ENCODE data around the gene SLIT2.

DNA sequence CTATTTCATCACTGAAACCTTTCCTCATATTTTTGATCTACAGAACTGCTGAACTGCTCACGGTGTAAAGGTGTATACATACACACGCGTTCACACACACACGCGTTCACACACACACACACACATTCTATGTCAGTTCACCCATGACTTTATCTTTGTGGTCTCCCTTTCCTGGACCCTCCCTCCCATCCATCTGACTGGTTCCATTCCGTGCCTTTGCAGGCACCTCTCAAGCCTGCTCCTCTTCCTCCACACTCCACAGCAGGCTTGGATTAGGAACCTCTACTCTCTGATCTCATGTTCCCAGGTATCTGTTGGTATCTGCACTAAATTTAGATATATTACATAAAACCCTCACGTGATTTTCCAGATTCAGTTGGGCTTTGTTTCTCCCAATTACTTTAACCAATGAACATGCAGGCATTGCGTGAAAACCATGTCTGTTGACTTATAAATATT lies 305.2 kb downstream of the QDPR start:
- RRBS, result no CpG with 5 or more reads among the region's 8 CpGs

DNA sequence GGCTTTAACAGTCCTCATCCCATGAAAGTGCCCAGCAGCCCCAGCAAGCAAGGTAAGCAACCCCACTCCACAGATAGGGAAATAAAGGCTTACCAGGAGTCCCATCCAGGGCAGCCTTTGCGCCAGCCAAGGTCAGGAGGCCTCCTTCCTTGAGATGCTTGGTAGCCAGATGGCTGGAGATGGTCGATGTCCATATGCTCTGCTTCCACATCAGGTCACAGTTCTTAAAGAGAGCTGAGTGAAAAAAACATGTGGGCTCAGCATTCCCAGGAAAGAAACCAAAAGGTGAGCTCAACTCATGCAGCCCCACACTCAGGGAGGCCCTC lies 10.3 kb downstream of the QDPR start:
- RRBS, result no CpG with 5 or more reads among the region's 2 CpGs

GRCh38 chr4:17583964-17584573 lies 7.1 kb downstream of the LAP3 start:
- RRBS, result no CpG with 5 or more reads among the region's 9 CpGs

GRCh38 chr4:17635566-17636026 lies 21.2 kb downstream of the MED28 start:
- RRBS, result no CpG with 5 or more reads among the region's 1 CpG

DNA sequence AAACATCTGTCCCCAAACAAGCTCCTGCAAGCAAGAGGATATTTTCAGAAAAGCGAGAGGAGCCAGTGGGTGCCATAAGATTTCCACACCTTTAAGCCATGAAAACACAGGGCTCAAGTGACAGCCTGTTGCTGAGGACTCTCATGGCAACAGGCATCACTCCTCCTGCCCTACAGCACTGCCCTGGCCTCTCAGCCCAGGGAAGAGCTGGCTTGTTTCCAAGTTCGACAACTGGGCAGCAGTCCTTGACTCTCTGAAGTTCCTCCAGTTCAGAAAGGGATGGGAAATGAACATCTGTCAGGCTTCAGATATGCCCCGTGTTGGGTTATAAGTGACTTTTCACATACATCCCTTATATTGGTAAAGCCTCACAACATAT lies 9.9 kb downstream of the FAM184B start:
- RRBS, result no CpG with 5 or more reads among the region's 3 CpGs

DNA sequence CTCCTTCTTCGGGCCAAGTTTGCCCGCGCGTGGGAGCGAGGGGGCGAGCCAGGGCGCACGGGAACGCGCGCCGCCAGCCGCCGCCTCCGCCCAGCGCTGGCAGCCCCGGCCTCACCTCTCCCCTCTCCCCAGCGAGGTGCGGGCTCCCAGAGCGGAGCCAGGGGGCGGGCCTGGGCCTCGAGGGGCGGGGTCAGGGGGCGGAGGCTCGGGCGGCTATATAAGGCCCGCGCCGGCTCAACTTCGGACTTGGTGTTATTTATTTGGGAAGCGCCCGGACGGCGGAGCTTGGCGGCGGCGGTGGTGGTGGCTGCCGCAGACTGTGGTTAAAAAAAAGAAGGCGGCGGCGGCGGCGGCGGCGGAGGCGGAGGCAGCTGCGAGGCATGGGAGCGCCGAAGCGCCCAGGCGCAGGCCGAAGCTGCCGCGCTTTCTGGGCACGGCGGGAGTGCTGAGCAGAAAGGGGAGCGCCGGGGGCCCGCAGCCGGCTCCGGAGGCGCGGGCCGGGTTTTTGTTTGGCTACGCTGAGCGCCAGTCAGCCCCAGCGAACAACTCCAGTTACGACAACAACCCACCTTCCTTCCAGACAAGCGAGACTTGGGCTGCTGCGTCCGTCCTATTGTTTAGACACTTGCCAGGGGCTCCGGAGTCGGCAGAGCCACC lies at the start of gene SLIT2:
SLIT2 (plus strand) TSS at position 245 of the 657 bp plus-strand sequence.
- RRBS, result 0% methylated on average over 2 of the region's 73 CpGs

- RRBS, result no CpG with 5 or more reads among the region's 9 CpGs
Observed at GRCh38 chr4:20431356-20431971, 179.8 kb downstream of the SLIT2 start.

DNA sequence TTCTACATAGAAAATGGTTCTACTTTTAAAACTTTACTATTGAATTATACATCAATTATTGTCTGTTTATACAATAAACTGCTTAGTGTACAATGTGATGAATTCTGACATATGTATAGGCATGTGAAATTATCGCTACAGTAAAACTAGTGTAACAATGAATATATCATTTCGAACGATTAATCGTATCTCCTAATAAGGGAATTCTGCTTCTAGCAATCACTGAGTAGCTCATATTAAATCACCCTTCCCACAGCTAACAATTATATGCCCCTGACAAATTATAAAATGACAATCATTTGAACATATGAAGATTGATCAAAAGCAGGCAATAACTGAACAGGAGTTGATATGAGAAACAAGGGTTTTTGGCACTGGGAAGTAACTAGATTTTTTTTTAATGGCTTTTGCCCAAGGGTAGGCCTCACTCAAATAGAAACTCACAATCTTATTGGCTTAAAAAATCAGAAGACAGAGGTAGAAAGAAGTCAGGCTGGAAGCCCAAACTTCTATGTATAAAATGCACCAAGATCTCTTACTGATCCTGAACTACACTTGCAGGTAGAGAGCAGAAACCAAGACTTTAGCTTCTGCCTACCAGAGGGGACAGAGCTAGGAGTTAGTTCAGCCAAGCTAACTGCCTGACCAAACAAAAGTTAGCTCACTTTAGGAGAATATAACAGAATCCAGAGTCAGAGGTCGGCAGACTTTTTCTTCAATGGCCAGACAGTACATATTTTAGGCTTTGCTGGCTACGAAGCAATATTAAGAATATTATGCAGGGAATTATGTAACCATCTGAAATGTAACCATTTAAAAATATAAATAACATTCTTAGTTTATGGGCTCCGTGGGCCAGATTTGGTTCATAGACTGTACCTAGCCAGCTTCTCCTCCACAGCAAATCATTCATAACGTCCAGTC lies 74.9 kb downstream of the ADGRA3 start:
- RRBS, result no CpG with 5 or more reads among the region's 8 CpGs

DNA sequence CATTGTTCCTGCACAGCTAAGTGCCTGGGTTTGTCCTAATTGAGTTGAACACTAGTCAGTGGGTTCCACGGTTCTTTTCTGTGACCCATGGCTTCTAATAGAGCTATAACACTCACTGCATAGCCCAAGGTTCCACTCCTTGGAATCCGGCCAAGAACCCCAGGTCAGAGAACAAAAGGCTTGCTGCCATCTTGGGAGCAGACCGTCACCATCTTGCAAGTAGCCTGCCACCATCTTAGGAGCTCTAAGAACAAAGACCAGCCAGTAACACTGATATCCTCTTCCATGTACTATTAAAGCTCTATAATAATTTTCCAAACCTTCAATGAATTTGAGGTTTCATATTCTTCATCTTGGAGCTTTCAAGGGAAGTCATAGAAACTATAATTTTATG lies 642.6 kb upstream of the ADGRA3 start:
- RRBS, result no CpG with 5 or more reads among the region's 3 CpGs

DNA sequence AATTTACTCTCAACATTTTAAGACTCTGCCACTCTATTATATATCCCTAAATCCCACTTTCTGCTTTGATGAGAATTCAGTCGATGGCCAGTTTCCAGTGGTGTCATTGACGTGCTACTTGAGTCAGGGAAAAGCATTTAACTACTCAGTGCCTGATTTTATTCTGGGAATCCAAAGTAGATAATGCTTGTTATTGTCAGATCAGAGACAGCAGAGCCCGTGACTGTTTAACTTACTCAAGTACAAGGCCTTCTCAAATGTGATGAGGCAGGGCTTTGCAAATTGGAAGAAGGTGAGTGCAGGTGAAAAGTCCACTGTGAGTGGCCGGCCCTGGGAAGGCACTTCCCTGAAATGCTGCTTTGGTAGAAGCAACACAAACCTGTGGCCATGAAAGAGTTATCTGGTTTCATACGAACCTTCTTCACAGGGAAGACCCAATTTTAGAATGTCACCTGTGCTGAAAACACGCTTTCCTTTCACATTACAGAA lies 8.3 kb downstream of the PPARGC1A start:
- RRBS, result no CpG with 5 or more reads among the region's 6 CpGs

GRCh38 chr4:24111351-24111757 lies 221.5 kb upstream of the PPARGC1A start:
- RRBS, result no CpG with 5 or more reads among the region's 2 CpGs

DNA sequence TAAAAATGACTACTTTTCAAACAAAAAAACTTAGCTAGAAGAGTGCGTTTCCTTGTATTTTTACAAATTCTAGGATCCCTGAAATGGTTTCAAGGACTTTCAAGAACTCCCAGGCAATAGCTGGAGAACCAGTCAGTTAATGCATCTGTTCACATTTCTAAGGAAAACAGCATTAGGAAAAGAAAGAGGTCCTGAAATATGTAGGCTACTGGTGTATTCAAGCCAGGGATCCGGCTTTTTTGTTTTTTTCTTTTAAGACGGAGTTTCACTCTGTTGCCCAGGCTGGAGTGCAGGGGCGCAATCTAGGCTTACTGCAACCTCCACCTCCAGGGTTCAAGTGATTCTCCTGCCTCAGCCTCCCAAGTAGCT lies 11.7 kb downstream of the DHX15 start:
- RRBS, result no CpG with 5 or more reads among the region's 4 CpGs

- RRBS, result no CpG with 5 or more reads among the region's 4 CpGs
Observed at GRCh38 chr4:24794058-24794387, 1.4 kb upstream of the SOD3 start.

- RRBS, result no CpG with 5 or more reads among the region's 9 CpGs
Observed at GRCh38 chr4:24842289-24842630, 46.9 kb downstream of the SOD3 start.

GRCh38 chr4:25213179-25213770 lies 20.6 kb upstream of the PI4K2B start:
- RRBS, result no CpG with 5 or more reads among the region's 1 CpG

DNA sequence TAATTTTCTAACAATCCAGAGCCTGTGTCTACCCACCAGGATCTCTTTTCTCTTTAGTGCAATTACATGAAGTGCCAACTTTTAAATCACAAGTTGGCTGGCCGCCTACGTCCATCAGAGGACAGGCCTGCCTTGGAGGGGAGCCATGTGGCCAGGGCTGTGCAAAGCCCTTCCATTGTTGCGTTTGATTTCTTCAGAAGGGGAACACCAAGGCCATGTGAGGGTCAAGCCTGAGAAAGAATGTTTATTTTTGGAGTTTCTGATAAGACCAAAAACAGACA lies 63.3 kb downstream of the ANAPC4 start:
- RRBS, result no CpG with 5 or more reads among the region's 3 CpGs

DNA sequence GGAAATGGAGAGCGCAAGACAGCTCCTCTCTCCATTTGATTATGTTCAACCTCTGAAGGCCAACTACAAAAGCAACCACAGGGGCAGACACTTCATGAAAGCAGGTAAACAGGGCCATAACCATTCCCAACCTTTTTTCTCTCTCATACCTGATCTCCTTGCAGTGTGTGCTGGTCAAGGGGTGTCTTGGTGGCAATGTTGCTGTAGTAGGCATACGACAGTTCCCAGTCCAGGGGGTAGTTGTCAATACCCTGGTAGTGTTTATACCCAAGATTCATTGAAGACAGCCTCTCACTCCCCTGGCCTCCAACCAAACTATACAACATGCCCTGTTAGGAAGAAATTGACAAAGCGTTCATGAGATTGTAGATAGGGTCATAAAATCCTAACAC lies 60.7 kb downstream of the SEL1L3 start:
- RRBS, result no CpG with 5 or more reads among the region's 3 CpGs

- RRBS, result no CpG with 5 or more reads among the region's 13 CpGs
Observed at GRCh38 chr4:25814227-25815050, 48.3 kb downstream of the SEL1L3 start.